Mammary epithelial cell (primary cell): ENCODE measurements around a stretch of chr9.

- CAGE, long polyA plus RNA: no peak
- RRBS: no CpG with 5 or more reads among the region's 14 CpGs
These were observed 1.0 kb upstream of the BICD2 start for GRCh38 chr9:92765622-92766095.

GRCh38 chr9:92961833-92962322 is 14.6 kb downstream of the FGD3 start:
- CAGE, long polyA plus RNA: no peak
- RRBS: no CpG with 5 or more reads among the region's 2 CpGs

GRCh38 chr9:92970332-92970818 is 23.1 kb downstream of the FGD3 start:
- CAGE, long polyA plus RNA: no peak
- RRBS: no CpG with 5 or more reads among the region's 3 CpGs

DNA sequence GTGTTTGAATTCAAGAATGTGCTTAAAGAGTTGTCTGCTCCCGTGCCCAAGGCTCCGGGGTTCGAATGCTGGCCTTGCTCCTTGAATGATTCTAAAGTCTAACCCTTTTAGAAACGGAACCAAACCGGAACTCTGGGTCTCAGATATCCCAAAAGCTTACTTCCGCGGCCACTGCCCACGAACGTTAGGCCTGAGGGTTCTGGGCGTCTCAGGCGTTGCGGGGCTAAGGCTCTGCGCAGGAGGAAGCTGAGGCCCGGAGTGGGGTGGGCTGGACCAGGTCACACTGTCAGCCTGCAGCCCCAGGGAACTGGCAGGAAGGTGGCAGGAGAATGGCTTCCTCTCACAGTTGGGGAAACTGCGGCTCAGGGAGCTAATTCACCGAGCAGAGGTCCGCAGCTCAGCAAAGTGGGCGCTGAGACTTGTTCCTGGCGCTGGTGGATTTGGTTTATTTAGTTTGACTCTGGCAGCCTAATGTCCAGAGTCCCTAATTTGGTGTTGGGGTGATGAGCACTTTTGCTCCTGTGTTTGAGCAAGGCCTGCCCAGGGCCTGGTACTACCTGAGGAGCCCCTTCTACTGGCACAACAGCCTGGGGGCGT is 1.0 kb downstream of the SUSD3 start:
- CAGE, long polyA plus RNA: no peak
- RRBS: no CpG with 5 or more reads among the region's 20 CpGs

DNA sequence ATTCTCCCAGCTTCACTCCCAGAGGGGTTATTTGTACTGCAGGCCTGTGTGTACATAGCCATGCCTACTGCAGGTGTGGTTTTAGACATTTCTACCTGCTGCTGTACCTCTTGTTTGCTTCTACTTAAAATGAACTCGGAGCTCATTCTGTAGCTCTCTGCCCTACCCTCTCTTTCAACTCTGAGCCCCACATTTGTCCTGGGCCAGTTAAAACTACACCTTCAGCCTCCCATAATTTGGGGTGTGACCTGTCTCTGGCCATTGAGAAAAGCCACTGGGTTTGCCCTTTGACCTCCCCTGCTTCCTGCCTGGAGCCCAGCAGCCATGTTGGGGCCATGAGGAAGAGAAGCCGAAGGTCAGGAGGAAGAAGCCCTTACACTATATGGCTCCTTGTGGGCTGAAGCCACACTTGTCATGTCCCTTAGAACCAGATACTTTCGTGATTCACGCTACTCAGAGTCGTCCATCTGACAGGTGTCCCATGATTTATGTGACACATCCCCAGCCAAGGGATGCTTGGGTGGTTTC is 9.4 kb upstream of the CARD19 start:
- CAGE, long polyA plus RNA: no peak
- RRBS: no CpG with 5 or more reads among the region's 5 CpGs

GRCh38 chr9:93226663-93227195 is 42.8 kb downstream of the WNK2 start:
- CAGE, long polyA plus RNA: no peak
- RRBS: no CpG with 5 or more reads among the region's 5 CpGs

- CAGE, long polyA plus RNA: no peak
- RRBS: 81% methylated on average over 3 of the region's 15 CpGs
These were observed 50.8 kb downstream of the WNK2 start for GRCh38 chr9:93234751-93235120.

GRCh38 chr9:93277822-93278370 is 94.0 kb downstream of the WNK2 start:
- CAGE, long polyA plus RNA: no peak
- RRBS: no CpG with 5 or more reads among the region's 5 CpGs

DNA sequence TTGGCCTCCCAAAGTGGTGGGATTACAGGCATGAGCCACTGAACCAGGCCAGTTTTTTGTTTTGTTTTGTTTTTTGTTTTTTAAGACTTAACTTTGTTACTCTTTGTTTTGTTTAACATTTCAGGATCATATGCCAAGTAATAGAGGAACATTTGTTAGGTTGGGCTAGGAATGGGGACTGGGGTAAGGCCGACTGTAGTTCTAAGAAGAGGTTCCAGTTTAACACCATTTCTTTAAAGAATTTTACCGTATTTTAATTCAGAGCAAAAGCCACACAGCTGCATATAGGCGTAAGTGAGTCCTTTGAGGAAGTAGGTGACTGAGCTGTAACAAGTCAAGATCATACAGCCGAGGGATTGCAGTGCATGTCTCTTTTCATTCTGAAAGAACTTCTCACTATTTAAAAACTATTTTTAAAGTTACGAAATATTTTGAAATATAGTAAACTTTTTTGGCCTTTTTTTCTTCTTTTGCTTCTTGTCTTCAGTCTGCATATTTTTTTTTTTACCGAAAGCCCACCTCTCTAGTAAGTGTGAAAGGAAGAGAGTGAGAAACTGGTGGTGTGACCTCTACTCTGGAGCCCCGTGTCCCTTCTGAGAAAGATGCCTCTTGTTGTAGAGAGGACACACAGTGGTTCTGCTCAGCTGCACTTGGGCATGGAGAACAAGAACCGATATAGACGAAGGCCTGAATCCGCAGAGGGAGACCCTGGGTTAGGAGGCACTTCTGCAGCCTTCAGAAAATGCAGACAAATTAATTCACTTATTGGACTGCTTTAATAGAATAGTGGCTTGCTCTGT is 58.9 kb upstream of the FAM120AOS start:
- CAGE, long polyA plus RNA: no peak
- RRBS: no CpG with 5 or more reads among the region's 10 CpGs

- CAGE, long polyA plus RNA: no peak
- RRBS: no CpG with 5 or more reads among the region's 1 CpG
These were observed 53.3 kb upstream of the PHF2 start for GRCh38 chr9:93523136-93523392.

- CAGE, long polyA plus RNA: no peak
- RRBS: no CpG with 5 or more reads among the region's 5 CpGs
These were observed 20.1 kb upstream of the PHF2 start for GRCh38 chr9:93556182-93556708.

GRCh38 chr9:93561001-93561309 is 15.4 kb upstream of the PHF2 start:
- CAGE, long polyA plus RNA: no peak
- RRBS: no CpG with 5 or more reads among the region's 5 CpGs

GRCh38 chr9:93577629-93578034 is 1.2 kb downstream of the PHF2 start:
- CAGE, long polyA plus RNA: no peak
- RRBS: 4% methylated on average over 2 of the region's 12 CpGs

GRCh38 chr9:93600264-93600727 is 23.9 kb downstream of the PHF2 start:
- CAGE, long polyA plus RNA: no peak
- RRBS: no CpG with 5 or more reads among the region's 4 CpGs

GRCh38 chr9:93607519-93608105 is 31.2 kb downstream of the PHF2 start:
- CAGE, long polyA plus RNA: no peak
- RRBS: no CpG with 5 or more reads among the region's 2 CpGs

DNA sequence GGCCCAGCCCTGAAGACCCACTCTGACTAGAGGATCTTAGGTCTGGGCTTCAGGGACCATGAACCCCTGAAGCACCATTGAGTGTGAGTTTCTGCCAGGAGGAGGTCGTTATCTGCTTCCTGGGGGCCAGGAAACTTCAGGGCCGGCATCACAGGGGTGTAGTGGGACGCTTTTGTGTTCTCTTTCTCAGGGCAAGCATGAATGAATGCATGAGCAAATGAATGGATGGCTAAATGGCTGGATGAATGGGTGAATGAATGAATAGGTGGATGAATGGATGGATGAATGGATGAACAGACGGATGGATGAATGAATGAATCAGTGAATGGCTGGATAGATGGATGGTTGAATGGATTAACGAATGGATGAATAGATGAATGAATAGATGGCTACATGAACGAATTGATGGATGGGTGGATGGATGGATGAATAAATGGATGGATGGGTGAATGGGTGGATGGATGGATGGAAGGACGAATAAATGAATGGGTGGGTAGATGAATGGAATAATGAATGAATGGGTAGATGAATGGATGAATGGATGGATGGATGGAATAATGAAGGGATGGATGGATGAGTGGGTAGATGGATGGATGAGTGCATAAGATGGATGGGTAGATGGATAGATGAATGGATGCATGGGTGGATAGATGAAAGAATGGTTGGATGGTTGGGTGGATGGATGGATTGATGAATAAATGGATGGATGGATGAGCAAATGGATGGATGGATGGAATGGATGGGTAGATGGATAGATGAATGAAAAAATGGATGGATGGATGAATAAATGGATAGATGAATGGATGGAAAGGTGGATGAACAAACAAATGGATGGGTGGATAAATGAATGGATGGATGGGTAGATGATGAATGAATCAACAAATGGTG is 85.0 kb downstream of the PHF2 start:
- CAGE, long polyA plus RNA: no peak
- RRBS: no CpG with 5 or more reads among the region's 7 CpGs

DNA sequence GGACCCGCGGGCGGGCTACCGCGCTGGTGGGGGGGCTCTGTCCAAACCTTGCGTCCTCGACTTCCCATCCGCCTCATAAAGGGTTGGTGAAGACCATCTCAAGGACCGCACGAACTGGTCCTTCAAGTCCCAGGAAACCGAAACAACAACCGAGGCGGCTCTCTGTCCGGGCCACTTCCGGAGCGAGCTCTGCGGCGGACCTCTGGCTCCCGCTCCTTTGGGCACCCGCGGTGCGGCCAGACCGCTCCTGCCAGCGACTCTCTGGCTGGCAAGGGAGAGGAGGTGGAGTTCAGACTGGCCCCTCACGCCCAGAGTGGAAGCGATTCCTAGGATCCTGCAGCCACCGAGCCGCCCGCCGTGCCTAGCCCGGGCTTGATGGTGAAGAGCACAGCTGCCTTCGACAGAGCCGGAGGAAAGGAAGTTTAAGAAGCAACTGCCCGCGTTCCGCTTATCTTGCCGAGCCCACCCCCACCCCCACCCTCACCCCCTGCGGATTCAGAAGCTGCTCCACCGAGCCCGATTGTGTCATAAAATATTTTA is 4.0 kb downstream of the BARX1 start:
- CAGE, long polyA plus RNA: no peak
- RRBS: no CpG with 5 or more reads among the region's 40 CpGs

DNA sequence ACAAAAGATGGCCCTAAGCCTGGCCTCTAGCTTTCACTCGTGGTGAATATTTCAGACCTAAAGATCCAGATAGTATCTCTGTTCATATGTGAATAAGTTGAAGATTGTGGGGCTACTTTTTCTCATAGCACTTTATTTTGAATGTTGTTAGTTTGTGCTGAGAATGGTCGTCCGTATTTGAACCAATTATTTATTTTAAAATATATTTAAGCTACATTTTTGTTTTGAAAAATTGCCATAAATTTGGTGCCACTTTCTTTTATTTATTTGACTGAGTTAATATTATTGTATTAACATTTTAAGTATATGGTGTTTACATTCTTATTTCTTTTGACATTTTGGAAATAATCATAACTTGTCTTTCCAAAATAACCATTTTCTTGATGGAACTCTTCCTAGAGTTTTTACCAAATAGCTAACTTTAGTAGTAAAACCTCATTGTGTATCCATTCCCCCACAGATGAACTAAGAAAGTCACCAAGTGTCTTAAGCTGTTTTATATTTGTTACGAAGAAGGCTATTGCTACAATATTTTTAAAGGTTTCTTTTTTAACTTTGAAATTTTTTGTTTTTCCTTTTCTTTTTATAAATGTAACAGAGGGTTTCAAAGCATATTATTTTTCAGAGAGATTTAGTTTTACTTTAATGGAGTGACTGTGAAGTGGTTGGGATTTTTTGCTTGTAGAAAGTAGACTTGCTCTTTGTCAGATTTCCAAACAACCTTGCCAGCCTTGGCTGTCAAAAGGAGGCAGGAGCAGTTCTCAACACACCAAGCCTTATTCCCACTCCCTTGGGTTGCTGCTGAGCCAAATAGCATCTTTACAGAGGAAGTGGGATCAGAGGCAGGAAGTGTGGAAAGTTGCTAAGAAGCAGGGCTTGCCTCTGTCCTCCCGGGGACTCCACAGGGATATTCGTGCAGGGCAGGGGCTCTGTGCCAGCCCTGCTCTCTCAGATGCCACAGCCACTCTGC is 23.9 kb downstream of the PTPDC1 start:
- CAGE, long polyA plus RNA: no peak
- RRBS: no CpG with 5 or more reads among the region's 6 CpGs

DNA sequence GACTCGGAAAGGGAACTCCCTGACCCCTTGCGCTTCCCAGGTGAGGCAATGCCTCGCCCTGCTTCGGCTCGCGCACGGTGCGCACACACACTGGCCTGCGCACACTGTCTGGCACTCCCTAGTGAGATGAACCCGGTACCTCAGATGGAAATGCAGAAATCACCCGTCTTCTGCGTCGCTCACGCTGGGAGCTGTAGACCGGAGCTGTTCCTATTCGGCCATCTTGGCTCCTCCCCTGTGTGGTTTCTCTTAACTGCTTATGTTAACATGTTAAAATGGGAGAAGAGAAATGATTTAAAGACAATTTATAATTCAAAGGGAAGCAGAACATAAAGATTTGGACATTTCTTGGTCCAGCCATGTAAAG is 35.0 kb downstream of the PTPDC1 start:
- CAGE, long polyA plus RNA: no peak
- RRBS: no CpG with 5 or more reads among the region's 16 CpGs

DNA sequence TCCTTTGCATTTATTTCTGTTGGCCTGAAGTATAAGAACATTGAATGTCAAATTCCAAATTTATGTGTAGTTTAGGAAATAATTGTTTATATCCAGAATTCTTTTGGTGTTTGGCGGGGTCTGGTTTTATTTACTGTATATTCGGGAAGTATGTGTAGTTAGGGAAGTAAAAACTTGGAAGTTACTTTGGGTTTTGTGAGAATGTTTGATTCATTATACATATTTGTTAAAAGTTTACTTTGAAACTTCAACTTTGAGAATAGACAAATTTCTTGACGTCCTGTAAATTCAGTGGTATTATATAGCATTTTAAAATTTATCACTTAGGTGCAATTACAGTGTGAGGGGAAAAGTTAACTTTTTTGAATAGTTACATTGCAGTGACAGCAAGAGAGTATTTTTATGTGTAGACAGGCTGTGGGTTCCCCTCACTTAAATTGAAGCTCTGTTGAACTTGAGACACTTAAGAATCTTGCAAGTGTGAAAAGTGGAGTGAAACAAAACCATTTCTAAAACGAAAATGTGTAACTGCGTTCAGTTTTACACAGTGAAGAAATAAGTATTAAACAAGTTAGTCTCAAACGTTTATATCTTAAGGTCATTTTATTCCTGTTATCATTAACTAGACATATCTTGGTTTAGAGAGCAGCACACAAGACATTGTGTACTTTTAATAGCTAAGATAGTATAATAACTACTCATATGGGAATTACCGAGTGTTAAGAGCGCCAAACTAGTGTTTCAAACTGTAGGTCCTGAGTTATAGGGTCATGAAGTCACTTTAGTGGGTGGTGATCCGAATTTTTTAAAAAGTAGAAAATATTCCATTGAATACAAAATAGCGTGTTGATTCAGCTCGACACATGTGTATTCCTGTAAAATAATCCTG is 83.5 kb downstream of the PTPDC1 start:
- CAGE, long polyA plus RNA: no peak
- RRBS: no CpG with 5 or more reads among the region's 11 CpGs